Zone of skin (tissue), 1 donor: Measurements from ENCODE around the genes LAMTOR2 and MEX3A.

DNA sequence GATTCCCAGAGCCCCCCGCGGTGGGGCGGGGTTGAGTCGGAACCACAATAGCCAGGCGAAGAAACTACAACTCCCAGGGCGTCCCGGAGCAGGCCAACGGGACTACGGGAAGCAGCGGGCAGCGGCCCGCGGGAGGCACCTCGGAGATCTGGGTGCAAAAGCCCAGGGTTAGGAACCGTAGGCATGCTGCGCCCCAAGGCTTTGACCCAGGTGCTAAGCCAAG, at the start of gene LAMTOR2:
LAMTOR2 (plus strand) TSS at position 76 of the 223 bp plus-strand sequence.
- RRBS = no CpG with 5 or more reads among the region's 16 CpGs

GRCh38 chr1:156070001-156070404, 9.0 kb downstream of the RAB25 start:
- RRBS = no CpG with 5 or more reads among the region's 2 CpGs

GRCh38 chr1:156082331-156083032, at the start of gene MEX3A:
MEX3A (minus strand) TSS chr1:156082465.
- RRBS = 1% methylated on average over 27 of the region's 61 CpGs

DNA sequence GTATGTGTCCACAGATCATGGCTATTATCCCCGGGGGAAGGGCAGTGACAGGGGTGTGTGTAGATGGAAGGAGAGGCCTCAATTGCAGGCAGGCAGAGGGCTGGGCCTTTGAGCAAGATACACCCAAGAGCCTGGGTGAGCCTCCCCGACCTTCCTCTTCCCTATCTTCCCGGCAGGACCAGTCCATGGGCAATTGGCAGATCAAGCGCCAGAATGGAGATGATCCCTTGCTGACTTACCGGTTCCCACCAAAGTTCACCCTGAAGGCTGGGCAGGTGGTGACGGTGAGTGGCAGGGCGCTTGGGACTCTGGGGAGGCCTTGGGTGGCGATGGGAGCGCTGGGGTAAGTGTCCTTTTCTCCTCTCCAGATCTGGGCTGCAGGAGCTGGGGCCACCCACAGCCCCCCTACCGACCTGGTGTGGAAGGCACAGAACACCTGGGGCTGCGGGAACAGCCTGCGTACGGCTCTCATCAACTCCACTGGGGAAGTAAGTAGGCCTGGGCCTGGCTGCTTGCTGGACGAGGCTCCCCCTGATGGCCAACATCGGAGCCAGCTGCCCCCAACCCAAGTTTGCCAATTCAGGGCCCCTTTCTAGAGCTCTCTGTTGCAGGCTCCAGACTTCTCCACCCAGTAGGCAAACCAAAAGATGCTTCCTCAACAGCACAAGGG, 16.5 kb upstream of the SEMA4A start:
- RRBS = 49% methylated on average over 4 of the region's 15 CpGs

DNA sequence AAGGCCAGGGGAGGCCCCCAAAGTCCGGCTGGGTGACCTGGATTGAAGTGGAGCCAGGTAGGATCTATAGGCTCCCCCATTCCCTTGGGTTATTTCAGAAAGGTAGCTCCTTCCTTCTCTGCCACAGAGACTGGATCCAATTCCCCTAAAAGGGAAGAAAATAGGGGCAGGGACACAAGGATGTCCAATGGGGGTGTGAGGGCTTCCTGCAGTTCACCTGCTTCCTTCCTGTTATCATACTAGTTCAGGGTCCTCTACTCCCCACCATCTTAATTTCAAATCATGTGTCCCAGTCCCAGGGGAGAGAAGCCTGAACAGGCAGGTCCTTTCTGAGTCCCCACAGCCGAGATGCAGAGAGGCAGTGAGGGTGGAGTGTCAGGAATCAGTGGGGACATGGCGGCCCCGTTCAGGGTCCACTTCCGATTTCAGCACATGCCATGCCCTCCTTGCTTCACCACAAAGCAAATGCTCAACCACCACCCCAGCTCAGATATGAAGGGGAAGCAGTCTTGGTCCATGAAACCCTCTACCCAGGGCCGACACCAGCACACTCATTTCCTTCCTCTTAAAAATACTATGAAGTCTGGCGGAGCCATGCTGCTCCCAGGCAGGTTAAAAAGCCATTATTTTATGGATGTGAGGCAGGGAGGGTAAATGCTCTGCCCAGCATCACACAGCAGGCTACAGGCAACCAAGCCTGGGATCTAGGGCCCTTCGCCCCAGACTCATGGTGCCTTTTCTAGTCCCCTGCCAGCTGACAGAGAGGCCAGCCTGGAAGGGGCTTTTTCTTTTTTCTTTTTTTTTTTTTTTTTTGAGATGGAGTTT, 5.2 kb upstream of the SEMA4A start:
- RRBS = no CpG with 5 or more reads among the region's 8 CpGs

DNA sequence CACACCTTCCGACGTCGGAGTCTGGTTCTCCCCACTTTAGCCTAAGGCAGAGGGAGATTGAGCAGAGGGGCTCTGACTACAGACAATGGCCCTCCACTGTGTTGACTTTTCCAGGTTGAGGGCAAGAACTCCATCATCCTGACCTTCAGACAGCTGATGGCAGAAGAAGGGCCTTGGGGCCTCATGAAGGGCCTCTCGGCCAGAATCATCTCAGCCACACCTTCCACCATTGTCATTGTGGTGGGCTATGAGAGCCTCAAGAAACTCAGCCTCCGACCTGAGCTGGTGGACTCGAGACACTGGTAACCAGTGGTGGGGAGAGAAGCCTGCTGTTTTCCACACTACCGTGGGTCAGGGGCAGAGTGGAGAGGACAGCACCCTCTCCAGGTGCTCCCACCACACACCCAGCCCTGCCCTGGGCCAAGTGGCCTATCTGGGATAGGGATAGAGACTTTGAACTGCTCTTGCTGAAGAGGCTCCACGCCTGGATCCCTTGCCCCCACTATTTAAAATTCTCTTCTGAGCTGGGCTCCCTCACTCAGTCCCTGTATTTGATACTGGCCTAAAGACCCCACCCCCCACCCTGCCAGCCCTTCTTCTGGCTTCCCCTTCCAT, 2.6 kb upstream of the PMF1 start:
- RRBS = no CpG with 5 or more reads among the region's 8 CpGs

DNA sequence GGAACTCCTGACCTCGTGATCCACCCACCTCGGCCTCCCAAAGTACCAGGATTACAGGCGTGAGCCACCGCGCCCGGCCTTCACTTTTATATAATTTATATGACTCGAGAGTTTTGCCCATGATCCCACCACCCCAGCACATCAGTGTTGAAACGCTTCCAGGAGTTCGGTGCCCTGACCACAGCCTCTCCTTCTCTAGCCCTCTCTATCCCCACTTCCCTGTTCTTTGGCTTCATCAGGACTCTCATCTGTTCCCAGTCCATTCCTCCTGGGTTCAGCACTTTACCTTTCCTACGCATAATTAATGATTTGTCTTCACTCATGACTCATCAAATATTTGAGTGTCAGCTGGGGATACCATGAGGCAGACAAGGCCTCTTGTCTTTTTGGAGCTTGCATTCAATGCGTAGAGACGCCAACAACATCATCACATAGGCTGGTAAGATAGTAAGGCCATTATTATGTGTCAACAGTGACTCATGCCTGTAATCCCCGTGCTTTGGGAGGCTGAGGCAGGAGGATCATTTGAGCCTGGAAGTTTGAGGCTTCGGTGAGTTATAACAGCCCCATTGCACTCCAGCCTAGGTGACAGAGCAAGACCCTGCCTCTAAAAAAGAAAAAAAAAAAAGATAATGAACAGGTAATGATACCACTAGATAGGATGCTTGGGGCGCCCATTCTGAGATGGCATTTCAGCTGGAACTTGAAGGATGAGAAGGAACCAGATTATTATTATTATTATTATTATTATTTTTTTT, 1.5 kb downstream of the PMF1 start:
- RRBS = no CpG with 5 or more reads among the region's 15 CpGs

- RRBS = no CpG with 5 or more reads among the region's 3 CpGs
Observed at GRCh38 chr1:156379450-156379858, 10.4 kb downstream of the RHBG start.

DNA sequence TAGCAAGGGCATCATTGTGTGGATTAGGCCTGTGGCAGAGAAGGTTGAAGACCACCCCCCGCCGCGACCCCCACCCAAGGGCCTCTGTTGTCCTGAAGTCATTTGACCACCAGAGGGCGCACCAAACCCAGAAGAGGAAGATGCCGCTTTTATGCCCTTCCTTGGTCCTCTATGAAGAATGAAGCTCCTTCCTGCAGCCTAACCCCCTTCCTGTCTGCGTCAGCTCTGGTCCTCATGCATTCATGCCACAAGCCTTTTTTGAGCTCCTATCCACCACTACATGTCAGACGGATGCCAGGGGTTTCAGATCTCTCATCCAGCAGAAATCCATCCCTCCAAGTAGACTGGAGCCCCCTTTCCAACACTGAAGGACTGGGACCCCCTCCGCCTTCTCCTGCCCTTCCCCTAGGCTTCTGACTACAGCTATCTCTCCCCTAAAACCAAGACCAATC, 16.7 kb downstream of the RHBG start:
- RRBS = no CpG with 5 or more reads among the region's 8 CpGs

- RRBS = 2% methylated on average over 11 of the region's 53 CpGs
Observed at GRCh38 chr1:156456184-156457175, 44.1 kb downstream of the MEF2D start.

DNA sequence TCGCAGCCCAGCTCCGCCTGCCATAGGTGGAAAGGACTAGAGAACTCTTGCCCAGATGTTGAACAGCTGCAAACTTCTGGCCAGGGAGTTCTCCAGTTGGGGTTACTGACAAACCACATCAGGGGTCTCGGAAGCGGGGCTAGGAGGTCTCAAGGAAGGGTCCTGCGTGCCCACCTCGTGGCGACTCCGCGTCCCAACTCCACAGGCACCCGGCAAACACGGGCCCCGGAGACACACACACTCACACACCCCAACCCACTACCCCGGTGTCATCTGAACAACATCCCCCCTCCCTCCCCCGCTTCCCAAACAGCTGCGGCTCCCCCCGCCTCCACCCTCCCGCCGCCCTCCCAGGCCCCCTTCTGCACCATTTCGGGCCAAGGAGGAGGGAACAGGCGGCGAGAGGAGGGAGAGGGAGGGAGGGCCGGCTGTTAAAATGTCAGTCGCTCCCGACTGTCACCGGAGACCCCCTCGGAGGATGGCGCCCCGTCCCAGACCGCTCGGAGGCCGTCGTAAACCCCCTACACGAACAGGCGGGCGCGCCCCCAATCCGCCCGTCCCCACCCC, 831 bp downstream of the MEF2D start:
- RRBS = 5% methylated on average over 1 of the region's 38 CpGs

GRCh38 chr1:156553010-156553348, 19.4 kb downstream of the IQGAP3 start:
- RRBS = no CpG with 5 or more reads among the region's 4 CpGs

DNA sequence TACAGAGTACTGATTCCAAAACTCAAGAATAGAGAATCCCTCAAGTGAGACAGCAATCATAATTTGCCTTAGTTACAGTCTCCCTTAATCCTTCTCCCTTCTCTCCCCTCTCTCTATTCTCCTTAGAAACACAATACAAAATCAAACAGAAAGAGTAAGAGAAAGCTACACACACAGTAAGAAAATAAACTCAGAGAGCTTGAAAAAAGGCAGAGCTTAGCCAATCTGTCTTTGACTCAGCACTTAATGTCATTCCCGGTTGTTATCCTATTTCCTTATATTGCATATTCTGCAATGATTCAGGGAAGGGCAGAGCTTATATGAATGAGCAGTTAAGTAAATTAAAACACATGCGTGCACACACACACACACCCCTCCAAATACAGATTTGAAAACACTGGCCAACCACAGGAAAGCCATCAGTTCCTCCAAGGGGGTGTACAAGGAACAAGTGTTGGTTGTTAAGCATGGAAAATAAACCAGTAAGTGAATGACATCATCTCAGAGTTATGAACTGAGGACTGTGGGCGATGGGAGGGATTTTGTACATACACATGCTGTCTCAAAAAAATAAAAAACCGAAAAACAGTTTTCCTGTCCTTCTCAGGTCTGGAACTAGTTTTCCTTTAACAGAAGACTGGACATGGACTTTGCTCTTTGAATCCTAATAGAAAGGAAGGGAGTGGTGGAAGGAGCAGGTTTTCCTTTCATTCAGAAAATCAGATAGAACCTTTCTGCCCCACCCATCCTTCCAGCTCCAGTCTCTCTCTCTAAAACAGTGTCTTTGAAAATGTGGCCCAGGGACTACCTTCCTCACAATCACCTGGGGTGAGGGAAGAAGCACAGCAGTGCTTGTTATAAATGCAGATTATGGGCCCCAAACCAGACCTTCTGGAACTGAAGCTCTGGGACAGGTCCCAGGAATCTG, 992 bp downstream of the IQGAP3 start:
- RRBS = no CpG with 5 or more reads among the region's 4 CpGs

- RRBS = no CpG with 5 or more reads among the region's 2 CpGs
Observed at GRCh38 chr1:156590732-156591092, 864 bp upstream of the NAXE start.

- RRBS = no CpG with 5 or more reads among the region's 6 CpGs
Observed at GRCh38 chr1:156665417-156665981, 11.7 kb downstream of the NES start.

DNA sequence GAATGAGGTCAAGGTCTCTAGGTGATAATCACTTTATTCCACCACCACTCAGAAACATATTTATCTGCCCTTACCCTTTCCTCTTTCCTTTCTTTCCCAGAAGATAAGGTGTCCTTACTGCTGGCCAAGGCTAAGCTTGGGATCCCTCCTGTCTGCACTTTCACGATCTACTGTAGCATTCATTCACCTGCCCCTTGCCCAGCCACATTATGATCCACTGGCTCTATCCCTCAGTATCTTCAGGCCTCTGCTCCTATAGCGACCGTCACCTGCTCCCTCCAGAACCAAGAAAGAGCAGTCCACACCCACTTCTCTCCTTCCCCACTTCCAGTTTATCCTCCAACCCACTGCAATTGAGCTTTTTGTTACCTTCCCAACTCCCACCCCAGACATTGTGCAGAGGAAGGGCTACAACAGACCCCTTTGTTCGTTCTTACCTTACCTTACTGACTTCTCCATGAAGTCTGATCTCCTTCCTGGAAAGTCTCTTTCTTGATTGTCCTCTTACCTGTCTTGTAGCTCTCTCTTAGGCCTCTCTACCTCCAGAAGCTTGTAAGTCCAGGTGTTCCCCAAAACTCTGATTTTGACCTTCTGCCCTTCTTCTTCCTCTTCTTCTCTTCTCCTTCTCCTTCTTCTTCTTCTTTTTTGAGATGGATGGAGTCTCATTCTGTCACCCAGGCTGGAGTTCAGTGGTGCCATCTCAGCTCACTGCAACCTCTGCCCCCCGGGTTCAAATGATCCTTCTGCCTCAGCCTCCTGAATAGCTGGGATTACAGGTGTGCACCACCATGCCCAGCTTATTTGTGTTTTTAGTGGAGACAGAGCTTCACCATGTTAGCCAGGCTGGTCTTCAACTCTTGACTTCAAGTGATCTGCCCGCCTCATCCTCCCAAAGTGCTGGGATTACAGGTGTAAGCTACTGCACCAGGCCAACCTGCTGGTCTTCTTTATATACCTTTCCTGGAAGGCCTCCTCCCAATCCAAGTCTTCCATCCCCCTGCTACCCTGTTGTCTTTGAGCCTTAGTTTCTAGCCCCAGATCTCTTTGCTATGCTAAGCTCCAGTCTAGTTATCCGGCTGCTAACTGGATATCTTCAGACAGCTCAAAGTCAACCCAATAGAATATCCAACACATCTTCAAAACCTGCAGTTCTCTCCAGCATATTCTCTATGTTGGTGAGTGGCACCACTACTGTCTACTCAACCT, 10.3 kb upstream of the CRABP2 start:
- RRBS = no CpG with 5 or more reads among the region's 7 CpGs

DNA sequence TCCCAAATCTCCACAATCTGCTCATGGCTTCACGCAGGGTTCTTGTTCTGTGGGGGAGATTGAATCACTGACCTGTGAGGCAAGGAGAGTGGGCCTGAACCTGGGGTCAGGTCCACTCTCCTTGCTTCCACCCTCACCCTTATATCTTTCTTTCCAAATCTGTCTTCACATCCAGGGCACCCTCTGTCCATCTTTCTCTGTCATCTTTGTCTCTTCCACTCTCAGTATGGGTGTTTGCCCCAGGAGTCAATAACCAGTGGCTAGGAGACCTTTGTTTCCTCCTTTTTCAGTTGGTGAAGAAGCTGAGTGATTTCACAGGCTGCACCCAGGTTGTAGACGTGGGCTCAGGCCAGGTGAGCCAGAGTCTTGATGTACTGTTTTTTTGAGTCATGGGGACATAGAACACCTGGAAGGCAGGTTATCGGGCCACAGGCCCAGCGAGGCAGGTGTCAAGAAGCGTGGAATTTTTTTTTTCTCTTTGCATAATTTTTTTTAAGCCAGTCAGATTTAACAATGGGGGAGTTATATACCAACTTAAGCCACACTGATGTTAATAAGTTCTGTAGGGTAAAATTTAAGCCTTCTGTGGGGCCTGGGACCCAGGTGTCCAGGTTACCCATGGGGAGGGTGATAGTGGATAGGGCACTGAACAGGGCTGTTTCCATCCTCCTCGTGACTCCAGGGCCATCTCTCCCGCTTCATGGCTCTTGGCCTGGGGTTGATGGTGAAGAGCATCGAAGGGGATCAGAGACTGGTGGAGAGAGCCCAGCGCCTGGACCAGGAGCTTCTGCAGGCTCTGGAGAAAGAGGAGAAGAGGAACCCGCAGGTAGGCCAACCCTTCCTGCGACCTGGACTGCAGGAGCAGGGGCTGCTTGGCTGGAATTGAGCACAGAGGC, 4.4 kb upstream of the ISG20L2 start:
- RRBS = no CpG with 5 or more reads among the region's 11 CpGs

DNA sequence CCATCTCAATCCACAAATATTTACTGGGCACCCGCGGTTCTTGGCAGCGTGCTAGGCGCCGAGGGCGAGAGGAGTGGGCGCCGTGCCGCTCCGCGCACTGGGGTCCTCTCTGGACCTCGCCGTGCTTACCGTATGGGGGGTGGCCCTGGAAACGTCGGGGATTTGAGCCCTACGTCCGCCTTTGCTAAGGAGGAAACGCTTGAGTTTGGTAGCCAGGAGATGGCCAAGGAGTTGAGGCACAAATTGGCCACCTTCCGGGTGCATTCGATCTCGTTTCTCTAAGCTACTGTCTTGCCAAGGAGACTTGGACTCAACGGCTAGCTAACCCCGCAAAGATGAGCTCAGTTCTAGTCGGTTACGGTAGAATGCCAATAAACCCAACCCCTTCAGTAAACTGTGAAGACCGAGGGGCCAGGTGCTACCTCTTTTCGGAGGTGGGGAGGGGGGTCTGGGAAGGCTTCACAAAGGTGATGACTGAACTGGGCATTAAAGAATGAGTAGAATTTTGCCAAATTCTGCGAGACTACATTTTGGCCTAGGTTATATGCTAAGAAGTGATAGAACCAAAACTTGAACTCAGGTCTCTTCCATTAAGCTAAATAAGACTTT, 729 bp upstream of the HDGF start:
- RRBS = no CpG with 5 or more reads among the region's 29 CpGs

GRCh38 chr1:156803624-156804263, 12.9 kb downstream of the SH2D2A start:
- RRBS = no CpG with 5 or more reads among the region's 8 CpGs

DNA sequence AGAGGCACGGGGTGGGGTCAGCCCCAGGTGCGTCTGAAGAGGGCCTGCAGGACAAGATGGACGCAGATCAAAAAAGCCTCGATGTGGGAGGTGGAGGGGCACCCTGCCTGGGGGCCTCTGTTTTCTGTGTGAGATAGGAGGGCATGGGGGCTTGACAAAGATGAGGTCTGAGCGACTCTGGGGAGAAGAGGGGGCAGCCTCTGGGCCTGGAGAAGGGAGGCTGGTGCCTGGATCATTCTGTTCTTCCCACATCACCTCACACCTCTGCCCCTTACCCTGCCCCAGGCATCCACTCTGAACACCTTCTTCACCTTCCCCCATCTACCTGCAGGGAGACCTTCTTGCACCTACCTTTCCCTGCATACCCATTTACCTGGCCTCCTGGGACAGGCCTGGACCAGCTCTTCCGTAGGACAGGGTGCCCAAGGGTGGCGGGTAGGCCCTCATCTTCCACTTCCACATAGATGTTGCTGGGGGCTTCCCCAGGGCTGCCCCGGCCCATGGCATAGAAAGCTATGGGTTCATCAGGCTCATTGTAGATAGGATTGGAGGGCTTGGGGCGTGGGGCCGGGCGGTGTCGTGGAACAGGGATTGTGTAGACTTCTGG, 7.7 kb downstream of the SH2D2A start:
- RRBS = no CpG with 5 or more reads among the region's 12 CpGs